Pulmonary artery (tissue), 1 donor: ENCODE data around the gene PLRG1.

DNA sequence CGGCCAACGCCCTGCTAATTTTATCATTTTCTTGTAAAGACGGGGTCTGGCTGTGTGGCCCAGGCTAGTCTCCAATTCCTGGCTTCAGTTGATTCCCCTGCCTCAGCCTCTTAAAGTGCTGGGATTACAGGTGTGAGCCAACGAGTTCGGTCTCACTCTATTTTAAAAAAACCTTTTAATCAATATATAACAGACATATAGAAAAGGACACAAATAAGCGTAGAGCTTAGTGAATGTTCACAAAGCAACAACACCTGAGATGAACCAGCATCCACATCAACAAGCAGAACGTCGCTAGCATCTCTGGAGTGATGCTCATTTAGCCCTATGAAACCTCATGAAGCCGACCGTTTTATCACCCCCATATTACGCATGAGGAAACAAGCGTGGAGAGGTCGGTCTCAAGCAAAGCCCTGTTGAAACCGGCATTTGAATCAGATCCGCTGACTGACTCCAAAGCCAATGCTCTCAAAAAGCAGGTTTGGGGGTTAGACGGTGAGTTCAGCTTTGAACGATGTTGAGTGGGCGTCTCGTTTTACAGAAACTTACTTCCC is 544 bp upstream of the RPS3A start:
- PRO-cap, result no peak

- PRO-cap, result no peak
Measured at GRCh38 chr4:151141785-151142249, 42.4 kb downstream of the RPS3A start.

DNA sequence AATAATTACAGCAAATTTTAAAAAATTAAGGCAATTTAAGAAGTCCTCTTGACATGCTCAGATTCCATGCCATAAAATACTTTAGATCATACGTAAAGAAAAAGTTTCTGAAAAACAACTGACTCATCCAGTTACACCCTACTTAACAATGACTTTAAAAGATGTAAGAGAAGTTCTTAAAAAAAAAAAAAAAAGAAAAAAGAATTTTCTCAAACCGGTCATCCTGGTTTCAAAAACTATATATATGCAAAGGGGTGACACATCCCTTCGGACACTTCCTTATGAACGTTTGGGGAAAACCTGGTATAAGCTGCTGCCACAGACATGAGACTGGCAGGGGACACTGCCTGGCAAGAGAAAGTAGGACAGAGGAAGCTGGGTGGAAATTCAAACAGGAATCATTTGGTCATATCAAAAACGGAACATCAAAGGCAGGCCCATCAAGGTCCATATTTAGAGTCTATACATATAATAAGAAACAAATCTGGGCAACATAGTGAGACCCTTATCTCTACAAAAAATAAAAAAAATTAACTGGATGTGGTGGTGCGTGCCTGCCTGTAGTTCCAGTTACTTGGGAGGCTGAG is 81.1 kb upstream of the PRSS48 start:
- PRO-cap, result no peak

GRCh38 chr4:151197184-151197899 is 79.6 kb upstream of the PRSS48 start:
- PRO-cap, result no peak

GRCh38 chr4:151409968-151410435 is 1.0 kb downstream of the FHIP1A start:
- PRO-cap, result no peak

DNA sequence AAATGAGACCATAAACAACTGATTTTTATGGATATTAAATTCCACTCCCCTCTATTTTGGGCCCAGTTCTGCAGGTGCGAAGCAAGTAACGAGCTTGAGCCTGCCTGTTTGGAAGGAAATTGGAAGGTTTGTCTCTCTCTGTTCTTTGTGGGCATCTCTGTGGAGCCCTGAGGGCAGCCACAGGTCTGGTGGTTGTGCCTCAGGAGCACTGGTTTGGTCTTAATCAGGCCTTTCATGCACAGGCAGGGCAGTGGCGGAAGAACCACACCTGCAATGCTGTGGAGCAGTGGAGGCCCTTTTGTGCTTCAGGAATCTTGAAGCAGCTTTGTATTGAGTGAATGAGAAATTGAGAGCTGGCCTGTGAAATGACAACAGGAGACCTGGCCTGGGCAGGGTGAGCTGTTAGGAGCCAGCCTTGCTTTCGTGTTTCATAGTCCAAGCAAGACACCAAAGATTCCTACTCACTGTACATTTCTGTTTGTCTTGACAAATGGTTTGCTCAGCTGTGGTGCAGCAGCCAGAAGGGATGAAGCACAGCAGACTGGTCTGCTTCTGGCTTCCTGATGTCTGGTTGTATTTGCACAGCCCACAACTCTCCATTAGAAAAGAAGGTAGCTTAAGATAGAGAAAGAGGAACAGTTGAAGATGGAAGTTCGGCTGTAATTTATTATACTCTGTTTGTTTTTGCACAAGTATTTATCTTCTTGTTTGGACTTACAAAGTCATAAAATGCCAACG is 96.6 kb downstream of the GATB start:
- PRO-cap, result no peak

GRCh38 chr4:151667991-151668611 is 92.7 kb downstream of the GATB start:
- PRO-cap, result no peak

DNA sequence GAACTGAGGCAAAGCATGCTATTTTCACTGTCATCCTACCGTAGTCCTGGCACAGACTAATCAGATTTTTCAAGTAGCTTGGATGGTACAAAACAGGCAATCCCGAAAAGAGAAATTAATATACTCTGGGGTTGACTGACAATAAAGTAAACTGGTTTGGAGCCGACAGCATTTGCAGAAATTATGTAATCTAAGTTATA is 182.8 kb downstream of the FBXW7 start:
- PRO-cap, result no peak

- PRO-cap, result no peak
Measured at GRCh38 chr4:152411311-152412069, 124.4 kb downstream of the FBXW7 start.

DNA sequence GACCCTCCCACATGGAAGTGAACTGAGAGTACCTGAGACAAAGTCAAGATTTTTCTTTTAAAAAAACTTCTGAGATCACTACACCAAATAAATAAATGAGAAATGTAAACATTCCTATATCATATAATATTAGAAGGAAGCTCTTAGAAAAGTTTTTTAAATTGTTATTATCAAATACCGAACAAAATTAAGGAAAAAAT is 28.8 kb downstream of the FBXW7 start:
- PRO-cap, result no peak

DNA sequence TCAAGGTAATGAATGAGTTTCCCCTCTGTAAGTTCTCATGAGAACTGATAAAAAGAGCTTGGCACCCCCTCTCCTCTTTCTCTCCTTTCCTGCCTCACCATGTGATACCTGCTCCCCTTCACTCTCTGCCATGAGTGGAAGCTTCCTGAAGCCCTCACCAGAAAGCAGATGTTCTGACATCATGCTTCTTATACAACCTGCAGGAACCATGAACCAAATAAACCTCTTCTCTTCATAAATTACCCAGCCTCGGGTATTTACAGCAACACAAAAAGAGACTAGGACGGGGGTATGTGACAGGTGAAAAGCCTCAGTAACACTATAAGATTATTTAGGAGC is 21.3 kb downstream of the FBXW7 start:
- PRO-cap, result no peak

GRCh38 chr4:152589360-152589667 is 53.4 kb upstream of the FBXW7 start:
- PRO-cap, result no peak

- PRO-cap, result no peak
Measured at GRCh38 chr4:152719741-152720490, 40.1 kb upstream of the TMEM154 start.

GRCh38 chr4:152937952-152938571 is 1.9 kb downstream of the FHDC1 start:
- PRO-cap, result no peak

DNA sequence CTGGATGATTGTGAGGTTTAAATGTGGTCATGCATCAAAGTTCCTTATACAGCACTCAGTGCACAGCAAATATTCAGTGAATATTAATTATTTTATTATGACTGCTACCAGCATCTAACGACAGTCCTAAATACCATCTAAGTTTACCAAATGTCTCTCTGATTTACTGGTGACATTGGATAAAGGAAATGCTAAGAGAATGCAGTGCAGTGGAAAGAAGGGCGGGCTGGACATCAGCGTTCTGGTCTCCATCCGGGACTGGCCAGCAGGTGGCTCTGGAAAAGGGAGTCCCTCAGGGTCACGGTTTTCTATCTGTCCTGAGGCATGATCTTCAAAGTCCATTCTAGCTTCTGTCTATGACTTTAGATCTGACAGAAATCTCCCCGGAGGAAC is 3.2 kb downstream of the TRIM2 start:
- PRO-cap, result no peak

- PRO-cap, result no peak
Measured at GRCh38 chr4:153242268-153243000, 38.2 kb downstream of the TRIM2 start.

DNA sequence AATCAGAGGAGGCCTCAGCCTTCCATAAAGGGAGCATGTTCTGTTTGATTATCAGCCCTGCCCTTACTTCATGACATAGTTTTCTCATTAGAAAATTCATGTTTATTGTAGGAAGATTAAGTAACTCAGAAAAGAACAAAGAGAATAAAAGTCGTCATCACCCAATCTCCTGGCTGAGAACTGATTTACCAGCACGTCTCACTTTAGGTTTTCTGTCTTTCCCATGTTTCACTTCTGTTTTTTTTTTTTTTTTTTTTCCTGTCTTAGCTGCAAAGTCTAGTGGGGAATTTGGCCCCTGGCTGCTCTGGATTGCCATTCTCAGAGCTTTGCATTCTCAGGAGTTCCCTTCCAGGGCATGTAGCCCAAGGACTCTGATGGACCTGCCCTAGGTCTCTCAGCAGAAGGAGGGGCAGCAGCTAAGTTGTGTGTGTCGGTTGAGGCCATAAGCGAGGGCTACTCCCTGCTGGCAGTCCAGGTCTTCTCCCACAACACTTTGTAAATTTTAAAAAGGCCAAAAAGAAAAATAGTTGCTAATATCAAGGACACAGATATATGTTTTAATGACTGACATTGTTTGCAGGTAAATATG is 57.8 kb downstream of the TMEM131L start:
- PRO-cap, result no peak

- PRO-cap, result no peak
Measured at GRCh38 chr4:154023527-154024084, 234.7 kb upstream of the SFRP2 start.

DNA sequence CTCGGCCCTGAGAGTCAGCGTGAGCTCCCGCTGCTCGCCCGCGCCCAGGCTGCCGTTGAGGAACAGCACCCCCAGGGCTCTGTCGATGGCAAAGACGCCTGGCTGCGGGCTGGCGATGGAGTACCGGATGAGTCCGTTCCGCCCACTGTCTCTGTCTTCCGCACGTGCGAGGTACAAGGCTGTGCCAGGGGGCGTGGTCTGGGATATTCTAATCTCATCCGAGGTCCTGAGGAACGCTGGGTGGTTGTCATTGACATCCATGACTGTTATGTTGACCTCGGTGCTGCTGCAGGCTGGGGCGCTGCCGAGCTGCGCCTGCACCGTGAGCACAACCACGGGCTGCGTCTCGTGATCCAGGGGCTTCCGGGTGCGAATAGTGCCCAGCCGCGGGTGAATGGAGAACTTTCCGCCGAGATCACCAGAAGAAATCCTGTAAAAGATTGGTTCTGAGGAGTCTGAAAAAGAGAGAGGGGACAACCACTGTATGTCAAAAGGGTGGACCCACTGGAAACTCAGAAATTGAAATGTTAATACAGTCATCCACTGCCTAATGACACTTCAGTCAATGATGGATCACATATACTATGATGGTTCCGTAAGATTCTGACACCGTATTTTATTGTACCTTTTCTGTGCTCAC is 158.4 kb downstream of the DCHS2 start:
- PRO-cap, result no peak

- PRO-cap, result bidirectional peak, plus-strand start at chr4:154550530, minus-strand start at chr4:154550400
Measured at GRCh38 chr4:154550261-154550690, at the start of gene PLRG1. Gene PLRG1 (minus strand): TSS chr4:154550400.